ENCODE measurements around a stretch of chr14.

GRCh38 chr14:69133068-69133824, 19.7 kb downstream of the DCAF5 start:
- PRO-cap, result no peak

GRCh38 chr14:69154791-69155189, 1.9 kb upstream of the DCAF5 start:
- PRO-cap, result no peak

GRCh38 chr14:69281420-69281844, 21.5 kb downstream of the GALNT16 start:
- PRO-cap, result no peak

DNA sequence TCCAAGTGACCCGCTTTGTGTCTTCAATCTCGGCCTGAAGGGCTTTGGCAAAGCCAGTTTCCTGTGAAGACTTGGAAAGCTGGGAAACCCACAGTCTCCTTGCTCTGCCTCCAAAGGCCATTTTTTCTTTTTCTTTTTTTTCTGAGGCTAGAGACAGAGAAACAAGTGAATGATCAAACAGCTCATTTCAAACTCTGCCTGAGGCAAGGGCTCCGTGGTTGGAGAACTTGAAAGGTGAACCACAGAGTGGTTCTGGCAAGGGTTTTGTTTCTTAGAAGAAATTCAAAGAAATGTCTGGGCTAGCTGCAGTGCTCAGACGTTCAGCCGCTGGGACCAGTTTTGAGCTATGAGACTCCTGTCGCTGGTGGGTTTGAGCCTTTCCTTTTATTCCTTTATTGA, 62.7 kb downstream of the ERH start:
- PRO-cap, result no peak

GRCh38 chr14:69611074-69611265, 426 bp upstream of the SUSD6 start:
- PRO-cap, result no peak

- PRO-cap, result no peak
These were observed 74.0 kb downstream of the SUSD6 start for GRCh38 chr14:69685079-69686153.

- PRO-cap, result no peak
These were observed 55.1 kb upstream of the SRSF5 start for GRCh38 chr14:69711719-69712288.

DNA sequence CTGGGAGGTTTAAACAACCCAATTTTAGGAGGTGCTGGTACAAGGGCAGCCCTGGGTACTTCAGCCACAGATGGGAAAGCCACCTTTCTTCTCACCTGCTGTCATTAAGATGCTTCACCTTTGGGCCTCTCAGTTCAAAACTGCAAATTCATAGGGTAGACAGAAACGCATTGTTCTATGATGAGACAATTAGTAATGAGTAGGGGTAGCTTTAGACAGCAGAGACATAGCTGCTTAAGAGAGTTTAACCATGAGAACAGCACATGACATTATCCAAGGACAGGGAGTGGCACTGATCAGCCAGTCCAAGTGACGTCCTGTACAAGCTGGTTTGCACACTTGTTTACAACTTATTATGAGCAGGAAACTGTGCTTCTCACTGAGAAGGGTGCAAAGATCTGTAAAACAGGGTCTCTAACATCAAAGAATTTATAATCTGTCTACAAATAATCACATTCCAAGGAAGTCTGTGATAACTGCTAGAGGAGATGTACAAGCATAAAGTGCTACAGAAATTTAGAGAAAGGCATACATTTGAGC, 11.2 kb upstream of the SRSF5 start:
- PRO-cap, result no peak

GRCh38 chr14:69792918-69793534, 4.0 kb downstream of the SLC10A1 start:
- PRO-cap, result no peak

DNA sequence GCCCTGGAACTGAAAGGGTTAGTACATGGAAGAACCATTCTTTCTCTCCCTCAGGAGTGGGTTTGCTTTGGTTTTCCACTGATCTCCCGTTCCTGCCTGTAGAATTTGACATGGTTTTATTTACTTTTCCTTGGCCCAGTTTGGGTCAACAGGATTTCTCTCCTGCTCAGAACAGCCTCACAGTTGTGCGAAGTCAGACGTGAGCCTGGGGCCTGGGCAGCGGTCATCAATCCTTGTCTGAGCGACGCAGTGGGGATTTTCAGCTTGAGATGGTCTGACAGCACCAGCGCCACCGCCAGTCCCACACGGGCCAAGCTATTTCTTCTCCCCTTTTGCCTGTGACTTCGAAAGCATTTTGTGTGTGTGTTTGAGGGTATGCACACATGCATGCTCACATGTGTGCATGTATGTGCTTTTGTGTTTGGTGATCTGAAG, 58.2 kb downstream of the SMOC1 start:
- PRO-cap, result no peak

- PRO-cap, result no peak
These were observed 63.3 kb downstream of the SMOC1 start for GRCh38 chr14:69942341-69943114.

- PRO-cap, result no peak
These were observed 64.3 kb downstream of the SMOC1 start for GRCh38 chr14:69943465-69943871.

DNA sequence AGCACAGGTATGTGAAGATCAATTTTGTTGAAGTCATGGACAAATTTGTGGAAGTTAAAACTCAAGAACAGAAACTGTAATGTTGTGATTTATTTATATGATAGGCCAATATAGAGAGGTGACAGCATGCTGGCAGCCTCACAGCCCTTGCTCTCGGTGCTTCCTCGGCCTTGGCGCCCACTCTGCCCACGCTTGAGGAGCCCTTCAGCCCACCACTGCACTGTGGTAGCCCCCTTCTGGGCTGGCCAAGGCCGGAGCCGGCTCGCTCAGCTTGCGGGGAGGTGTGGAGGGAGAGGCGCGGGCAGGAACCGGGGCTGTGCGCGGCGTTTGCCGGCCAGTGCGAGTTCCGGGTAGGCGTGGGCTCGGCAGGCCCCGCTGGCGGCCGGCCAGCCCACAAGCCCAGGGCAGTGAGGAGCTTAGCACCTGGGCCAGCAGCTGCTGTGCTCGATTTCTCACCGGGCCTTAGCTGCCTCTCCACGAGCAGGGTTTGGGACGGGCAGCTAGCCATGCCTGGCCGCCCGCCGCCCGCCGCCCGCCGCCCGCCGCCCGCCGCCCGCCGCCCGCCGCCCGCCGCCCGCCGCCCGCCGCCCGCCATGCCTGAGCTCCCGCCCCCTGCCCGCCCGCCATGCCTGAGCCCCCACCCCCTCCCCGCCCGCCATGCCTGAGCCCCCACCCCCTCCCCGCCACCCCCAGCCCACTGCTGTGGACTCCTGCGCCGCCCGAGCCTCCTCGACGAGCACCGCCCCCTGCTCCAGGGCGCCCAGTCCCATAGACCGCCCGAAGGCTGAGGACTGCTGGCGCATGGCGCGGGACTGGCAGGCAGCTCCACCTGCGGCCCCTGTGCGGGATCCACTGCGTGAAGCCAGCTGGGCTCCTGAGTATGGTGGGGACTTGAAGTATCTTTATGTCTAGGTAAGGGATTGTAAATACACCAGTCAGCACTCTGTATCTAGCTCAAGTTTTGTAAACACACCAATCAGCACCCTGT, 66.0 kb upstream of the SLC8A3 start:
- PRO-cap, result no peak

DNA sequence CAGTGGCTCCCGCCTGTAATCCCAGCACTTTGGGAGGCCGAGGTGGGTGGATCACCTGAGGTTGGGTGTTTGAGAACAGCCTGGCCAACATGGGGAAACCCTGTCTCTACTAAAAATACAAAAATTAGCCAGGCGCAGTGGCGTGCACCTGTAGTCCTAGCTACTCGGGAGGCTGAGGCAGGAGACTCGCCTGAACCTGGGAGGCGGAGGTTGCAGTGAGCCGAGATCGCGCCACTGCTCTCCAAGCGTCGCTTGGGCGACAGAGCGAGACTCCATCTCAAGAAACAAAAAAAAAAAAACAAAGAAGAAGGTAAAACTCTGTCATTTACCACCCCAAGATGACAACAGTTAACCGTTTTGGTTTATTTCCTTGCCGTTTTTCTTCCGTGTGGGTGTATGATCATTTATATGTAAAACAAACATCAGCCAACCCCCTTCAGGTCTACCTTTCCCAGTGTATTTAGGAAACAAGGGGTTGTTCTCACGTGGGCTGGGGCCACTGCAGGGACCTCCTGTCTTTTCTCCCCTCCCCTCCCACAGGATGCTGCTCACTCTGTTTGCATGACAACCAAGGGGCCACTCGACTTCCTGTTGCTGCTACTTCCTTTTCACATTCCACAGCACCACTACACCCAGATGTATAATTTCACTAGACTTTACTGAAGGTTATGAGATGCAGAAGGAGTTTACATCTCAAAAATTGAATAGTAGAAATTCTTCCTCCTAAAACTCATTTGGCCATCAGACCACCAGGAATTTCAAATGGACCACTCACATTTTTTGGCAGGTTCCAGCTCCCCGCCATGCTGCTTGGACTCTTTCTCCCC, 13.6 kb downstream of the TTC9 start:
- PRO-cap, result bidirectional peak, plus-strand start at position 475 of the sequence, minus-strand start at position 444 of the sequence; bidirectional peak, plus-strand start at position 613 of the sequence, minus-strand start at position 538 of the sequence

GRCh38 chr14:70709600-70710530, 68.1 kb downstream of the TTC9 start:
- PRO-cap, result no peak

DNA sequence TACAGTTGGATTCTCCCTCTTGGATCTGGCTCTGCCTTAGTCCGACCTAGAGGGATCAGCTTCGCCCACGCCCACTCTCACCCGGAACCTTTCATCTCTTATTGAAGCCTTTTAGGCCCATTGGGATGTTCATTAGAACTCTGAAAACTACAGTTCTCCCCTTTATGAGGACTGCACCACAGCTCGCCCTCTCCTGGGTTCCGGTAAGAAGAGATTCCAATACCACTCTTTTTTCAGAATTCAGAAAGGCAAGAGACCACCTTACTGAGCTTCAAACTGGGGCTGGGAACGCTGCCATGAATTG, 728 bp upstream of the MAP3K9 start:
- PRO-cap, result no peak

- PRO-cap, result no peak
These were observed 18.4 kb upstream of the MAP3K9 start for GRCh38 chr14:70827611-70828280.

DNA sequence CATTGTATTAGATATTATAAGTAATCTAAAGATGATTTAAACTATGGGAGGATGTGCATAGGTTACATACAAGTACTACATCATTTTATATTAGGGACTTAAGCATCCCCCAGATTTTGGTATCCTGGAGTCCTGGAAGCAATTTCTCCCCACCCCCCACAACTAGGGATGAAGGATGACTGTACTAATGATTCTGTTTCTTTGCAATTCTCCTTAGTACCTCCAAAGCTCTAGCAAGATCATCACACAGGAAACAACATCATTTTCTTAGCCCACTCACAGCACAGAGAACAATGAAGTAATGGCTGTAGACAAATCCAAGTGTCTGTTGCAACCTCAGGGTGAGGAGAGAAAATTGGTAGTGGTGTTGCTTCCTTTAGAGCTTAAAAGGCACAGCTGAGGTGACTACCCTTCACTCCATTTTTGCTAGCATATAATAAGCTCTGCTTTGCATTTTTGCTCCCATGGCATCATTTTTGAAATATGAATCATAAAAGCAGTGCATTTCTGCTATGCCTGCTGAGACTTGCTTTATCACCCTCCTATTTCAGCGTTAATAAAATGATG, 18.7 kb upstream of the PCNX1 start:
- PRO-cap, result no peak

DNA sequence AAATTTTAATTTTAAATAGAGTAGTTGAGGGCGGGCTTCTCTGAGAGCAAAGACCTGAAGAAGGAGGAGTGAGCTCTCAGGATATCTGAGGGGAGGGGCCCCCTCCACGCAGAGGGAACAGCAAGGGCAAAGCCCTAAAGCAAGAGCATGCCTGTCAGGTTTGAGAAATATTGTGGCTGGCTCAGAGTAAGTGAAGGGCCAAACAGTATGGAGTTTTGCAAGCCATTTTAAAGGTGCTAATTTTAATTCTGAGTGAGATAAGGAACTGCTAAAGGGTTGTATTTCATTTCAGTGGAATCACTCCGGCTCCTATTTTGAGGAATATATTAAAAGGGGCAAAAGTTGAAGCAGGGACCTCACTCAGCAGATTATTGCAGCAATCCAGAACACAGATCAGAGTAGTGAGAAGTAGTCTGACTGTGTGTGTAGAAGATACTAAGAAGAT, 64.4 kb downstream of the PCNX1 start:
- PRO-cap, result no peak

- PRO-cap, result no peak
These were observed 132.7 kb upstream of the SIPA1L1 start for GRCh38 chr14:71187495-71188039.

Measured in pulmonary lymph node (tissue), 1 donor.